Urinary bladder (tissue), 3 donors: Measurements from ENCODE around the genes PSMD14, GRB14, SLC38A11 and SCN2A.

GRCh38 chr2:159091380-159091760 lies 122.9 kb downstream of the TANC1 start:
- PRO-cap: no peak
- RAMPAGE, long total RNA: no peak

DNA sequence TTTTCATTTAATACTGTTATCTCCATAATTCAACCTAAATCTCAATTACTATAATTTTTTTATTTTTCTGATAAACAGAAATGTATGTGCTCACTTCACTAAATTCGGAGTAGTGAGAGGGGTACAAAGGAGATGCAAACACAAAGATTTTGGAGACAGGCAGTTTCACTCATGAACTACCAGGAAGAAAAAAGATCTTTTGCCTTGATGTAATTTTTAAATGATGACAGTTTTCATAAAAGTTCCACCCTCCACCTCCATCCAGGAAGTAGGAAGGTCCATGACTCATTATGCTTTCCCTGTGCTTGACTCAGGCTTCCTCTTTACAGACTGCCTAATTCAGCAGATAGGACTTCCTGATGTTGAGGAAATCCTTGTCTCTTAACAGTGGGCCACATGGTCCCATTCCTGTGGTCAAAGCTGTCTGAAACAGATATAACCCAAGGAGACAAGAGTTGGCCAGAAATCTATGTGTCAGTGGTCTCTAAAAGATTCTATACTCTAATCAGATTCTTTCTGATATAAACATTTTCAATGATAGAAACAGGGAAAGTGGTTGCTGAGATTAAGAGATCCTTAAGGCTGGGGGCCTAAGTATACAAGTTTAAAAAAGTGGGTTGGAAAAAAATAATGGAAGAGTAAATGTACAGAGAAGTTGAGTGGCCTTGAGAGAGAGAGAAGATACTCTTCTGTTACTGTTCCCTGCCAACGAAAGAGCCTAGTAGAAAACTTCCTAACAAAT lies 119.1 kb downstream of the BAZ2B start:
- PRO-cap: no peak
- RAMPAGE, long total RNA: no peak

DNA sequence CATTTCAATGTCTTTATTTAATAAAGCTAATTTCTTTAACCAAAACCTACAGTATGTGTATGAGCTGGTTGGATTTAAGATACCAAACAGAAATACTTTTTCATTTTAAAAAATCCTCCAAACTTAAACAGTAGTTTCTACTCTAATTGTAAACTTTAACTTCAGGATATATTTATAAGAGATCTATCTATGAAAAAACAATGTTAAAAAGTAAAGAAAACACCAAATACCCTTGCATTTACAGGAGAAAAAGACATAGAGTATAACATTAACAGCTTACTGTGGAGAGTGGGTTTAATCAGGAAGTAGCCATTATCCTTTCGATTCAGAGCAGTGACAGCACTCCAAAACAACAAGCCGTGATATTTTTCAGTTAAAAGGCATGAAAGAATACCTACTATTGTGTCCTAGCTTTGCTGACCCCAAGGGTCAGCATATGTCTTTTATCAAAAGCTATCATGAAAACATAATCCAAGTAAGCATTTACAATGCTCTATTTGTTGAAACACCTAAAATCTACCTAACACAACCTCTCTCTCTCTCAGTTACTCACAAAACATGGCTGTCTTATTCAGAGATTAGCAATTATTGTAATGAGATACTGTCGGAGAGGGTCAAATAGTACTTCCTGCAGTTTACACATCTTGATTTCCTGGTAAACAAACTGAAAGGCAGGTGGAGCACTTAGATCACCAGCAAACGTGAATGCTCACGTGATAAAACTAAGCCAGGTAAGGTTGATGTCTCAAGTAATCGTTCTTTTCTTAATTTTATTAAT lies 100.2 kb downstream of the BAZ2B start:
- PRO-cap: unidirectional peak, plus-strand start at position 323 of the sequence
- RAMPAGE, long total RNA: no peak

DNA sequence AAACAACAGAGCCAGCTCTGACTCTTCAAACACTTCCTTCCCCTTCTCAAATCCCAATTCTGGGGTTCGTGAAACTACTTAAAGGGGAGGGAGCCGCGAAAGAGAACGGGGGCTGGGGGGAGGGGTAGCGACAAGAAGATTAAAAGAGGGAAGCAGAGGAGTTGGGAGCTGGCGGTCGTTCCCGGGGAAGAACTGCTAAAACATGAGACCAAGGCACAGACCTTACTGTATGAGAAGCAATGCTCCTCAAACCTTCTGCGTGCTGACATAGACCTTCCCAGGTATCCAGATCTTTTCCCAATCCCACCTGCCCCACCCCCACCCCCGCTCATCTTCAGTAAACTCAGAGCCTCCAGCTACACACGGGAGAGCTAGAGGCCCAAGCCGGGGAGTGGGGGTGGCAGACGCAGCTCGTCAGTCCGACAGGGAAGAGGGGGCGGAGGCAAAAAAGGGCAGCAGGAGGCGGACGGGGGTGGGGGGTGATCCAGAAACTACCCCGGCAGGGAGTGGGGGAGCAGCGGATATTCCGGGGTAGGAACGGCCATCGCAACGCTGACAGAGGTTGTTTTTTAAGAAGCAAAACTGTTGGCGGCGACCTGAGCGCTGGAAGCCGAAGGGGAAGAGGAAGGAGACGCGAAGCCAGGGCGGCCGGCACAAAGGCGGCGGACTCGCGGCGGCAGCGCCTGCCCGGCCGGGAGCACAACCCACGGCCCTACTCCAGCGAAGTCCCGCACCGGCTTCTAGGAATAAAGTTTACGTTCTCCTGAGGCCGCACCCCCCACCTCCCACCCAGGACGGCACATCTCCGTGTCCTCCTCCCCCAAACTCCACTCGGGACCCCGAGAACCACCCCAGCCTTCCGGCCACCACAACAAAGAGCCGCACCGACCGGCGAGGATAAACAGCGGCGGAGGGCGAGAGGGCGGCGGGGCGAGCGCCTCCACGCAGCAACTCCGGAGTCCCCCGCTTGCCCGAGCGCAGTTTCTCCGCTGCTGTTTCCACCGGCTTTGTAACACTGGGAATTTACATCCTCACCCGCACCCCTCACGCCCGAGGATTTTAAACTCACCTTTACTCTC lies 836 bp downstream of the BAZ2B start:
- PRO-cap: bidirectional peak, plus-strand start at position 167 of the sequence, minus-strand start at position 53 of the sequence; bidirectional peak, plus-strand start at position 498 of the sequence, minus-strand start at position 393 of the sequence; bidirectional peak, plus-strand start at position 917 of the sequence, minus-strand start at position 728 of the sequence
- RAMPAGE, long total RNA: start-site peak on the plus strand centred at position 143 of the sequence, 57 bp wide, 23 and 19 reads in 2 replicates

GRCh38 chr2:160393946-160394706 lies 99.5 kb downstream of the RBMS1 start:
- PRO-cap: no peak
- RAMPAGE, long total RNA: no peak

GRCh38 chr2:160453684-160454260 lies 39.8 kb downstream of the RBMS1 start:
- PRO-cap: no peak
- RAMPAGE, long total RNA: no peak

GRCh38 chr2:161307949-161309064 lies at the start of gene PSMD14:
PSMD14 (plus strand) TSS chr2:161308425.
- PRO-cap: bidirectional peak, plus-strand start at chr2:161308486, minus-strand start at chr2:161308349
- RAMPAGE, long total RNA: start-site peak on the plus strand at chr2:161308417-161308497, 687 and 473 reads in 2 replicates

- PRO-cap: bidirectional peak, plus-strand start at chr2:162013748, minus-strand start at chr2:162013690; unidirectional peak, plus-strand start at chr2:162014026
- RAMPAGE, long total RNA: no peak
These were observed 60.4 kb downstream of the DPP4 start for GRCh38 chr2:162013415-162014133.

- PRO-cap: no peak
- RAMPAGE, long total RNA: no peak
These were observed 23.7 kb downstream of the DPP4 start for GRCh38 chr2:162050351-162050735.

GRCh38 chr2:162070989-162071393 lies 3.0 kb downstream of the DPP4 start:
- PRO-cap: no peak
- RAMPAGE, long total RNA: no peak

DNA sequence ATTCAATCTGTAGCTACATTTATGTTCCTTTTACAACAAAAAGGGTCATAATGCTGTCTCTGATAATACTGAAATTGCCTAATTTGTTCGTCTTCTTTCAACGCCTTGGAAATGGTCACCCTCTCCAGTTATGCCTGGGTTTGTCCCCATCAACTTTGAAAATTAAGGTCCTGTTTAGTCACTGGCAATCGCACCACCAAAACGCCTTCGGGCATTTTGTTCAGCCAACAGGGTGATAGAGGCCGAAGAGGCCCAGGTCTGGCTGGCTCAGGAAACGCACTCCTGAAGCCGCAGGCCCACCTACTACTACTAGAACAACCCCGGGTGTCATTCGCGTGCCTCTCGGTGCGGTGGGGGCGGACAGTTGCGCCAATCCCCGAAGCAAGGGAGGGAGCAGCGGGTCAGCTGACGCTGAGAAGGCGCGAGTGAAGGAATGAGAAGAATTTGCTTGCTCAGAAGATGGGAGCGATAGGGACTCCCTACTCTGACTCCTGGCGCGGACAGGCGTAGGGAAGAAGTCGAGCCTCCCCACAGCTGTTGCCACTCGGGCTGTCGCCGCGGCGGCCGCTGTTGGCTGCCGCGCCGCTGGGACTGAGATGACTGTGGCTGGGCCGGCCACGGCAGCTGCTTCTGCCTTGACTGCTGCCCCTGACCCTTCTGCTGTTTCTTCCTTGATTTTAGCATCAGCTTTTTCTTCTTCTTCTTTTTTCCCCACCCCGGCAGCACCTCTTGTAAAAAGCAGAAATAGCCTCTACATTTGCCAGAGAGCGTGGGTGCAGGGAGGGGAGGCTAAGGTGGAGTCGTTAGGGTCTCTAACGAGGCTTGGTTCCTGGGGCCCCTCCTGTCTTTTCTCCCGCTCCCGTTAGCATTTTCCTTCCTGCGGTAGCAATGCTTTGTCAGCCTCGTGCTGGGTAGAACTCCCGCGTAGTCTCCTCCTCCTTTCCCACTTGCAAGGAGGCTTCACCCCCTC lies 387.6 kb downstream of the FIGN start:
- PRO-cap: bidirectional peak, plus-strand start at position 455 of the sequence, minus-strand start at position 311 of the sequence
- RAMPAGE, long total RNA: no peak

- PRO-cap: no peak
- RAMPAGE, long total RNA: no peak
These were observed 68.3 kb downstream of the FIGN start for GRCh38 chr2:163667299-163668136.

DNA sequence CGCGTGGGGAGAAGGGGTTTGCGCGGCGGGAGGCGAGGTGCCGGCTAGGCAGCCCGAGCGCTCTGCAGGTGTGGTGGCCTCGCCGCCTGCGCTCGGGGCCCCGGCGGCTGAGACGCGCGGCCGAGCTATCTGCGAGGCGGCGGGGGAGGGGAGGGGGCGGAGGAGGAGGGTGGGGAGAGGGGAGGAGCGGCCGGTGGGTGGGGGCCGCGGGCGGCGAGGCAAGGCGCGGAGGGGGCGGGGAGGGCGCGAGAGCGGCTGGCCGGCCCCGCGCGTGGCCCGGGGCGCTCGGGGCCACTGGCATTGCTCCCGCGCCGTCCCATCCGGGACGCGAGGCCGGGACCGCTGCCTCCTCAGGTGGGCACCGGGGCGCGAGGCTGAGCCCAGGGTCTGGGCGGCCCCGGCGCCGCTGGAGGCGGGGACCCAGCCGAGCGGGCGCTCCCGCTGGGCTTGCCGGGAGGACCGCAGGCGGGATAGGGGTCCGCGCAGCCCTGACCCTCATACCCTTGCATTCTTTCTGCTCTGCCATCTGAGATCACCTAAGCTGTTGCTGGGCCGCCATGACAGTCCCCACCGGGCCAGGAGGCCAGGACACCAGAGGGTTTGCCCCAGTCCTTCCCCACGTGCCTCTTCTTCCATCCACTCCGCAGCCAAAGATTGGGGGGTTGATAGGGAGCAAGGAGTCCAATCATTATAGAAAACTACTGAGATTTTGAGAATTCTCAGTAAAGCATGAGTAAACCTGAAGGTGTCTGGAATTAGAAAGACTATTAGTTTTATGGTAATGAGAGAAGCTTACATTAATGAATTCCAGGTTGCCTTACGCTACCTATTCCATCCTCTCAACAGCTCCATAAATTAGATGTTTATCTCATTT lies at the start of gene GRB14:
GRB14 (minus strand) TSS at position 133 of the 874 bp plus-strand sequence.
- PRO-cap: no peak
- RAMPAGE, long total RNA: no peak

DNA sequence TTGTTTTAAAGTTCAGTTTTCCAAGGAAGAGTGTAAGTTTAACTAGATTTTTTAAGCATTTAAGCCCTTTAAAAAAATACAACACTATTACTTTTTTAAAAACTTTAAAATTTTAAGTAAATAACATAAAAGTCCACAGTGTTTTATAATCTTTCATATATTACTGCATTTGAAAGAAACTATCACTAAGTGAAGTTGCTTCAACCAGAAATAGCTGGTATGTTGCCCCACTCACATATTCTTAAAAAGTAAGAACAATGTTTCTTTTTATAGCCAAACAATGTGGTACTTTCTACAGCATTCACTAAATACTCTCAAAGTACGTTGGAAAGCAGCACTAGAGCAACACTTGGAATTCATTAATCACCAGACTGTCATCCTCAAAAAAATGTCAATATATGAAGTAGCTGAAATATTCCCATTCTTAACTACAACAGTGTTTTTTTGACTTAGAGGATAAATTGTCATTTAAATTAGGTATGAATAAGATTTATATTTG lies 32.9 kb downstream of the COBLL1 start:
- PRO-cap: no peak
- RAMPAGE, long total RNA: no peak

- PRO-cap: no peak
- RAMPAGE, long total RNA: no peak
These were observed at the start of gene SLC38A11 for GRCh38 chr2:164954962-164955757. SLC38A11 (minus strand) TSS chr2:164955525.

GRCh38 chr2:165239238-165239737 lies at the start of gene SCN2A:
SCN2A (plus strand) TSS chr2:165239414.
- PRO-cap: no peak
- RAMPAGE, long total RNA: no peak

- PRO-cap: no peak
- RAMPAGE, long total RNA: no peak
These were observed 54.5 kb downstream of the SCN2A start for GRCh38 chr2:165293733-165294189.

- PRO-cap: no peak
- RAMPAGE, long total RNA: no peak
These were observed 8.4 kb upstream of the SCN9A start for GRCh38 chr2:166384243-166384504.

DNA sequence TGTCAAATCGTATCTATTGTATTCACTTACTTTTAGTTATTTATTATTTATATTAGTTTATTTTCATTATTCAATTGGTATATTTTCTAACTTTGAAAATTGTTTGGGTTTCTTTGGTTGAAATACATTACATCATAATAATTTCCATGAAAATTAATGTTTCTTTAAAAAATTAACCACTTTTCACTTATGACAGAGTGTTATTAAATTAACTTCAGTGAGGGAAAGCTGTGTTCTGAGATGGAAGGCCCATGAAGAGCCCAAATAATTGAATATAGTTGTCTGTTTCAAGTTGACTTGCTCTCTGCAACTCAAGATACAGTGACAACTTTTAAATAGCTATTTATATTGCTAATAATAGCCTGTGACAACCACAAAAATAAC lies 167.2 kb upstream of the SCN7A start:
- PRO-cap: no peak
- RAMPAGE, long total RNA: no peak

GRCh38 chr2:167383808-167384153 lies 91.0 kb downstream of the B3GALT1 start:
- PRO-cap: no peak
- RAMPAGE, long total RNA: no peak